Cardiac atrium fibroblast (primary cell): ENCODE measurements around a stretch of chr12.

GRCh38 chr12:130225653-130225951 lies 63.3 kb downstream of the FZD10 start:
- RAMPAGE, long total RNA = no peak

- RAMPAGE, long total RNA = no peak
These were observed 2.3 kb downstream of the PIWIL1 start for GRCh38 chr12:130339965-130340355.

DNA sequence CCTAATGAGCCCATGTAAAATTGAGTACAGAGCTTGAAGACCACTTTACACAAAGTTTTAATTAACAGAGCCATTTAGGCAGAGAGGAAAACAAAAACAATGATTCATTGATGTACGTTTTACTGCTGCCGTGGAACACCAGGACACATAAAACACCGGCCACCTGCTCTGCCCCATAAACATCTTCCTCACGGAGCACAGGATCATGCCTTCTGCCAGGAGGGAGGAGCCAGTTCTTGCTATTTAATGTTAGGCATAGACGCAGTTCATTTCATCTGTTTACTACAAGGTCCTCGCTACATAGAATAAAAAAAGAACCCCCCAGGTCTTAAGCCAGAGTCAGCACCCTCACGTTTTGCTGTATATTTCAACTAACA lies 83.3 kb downstream of the RIMBP2 start:
- RAMPAGE, long total RNA = no peak

- RAMPAGE, long total RNA = no peak
These were observed 82.3 kb downstream of the RIMBP2 start for GRCh38 chr12:130633604-130634332.

DNA sequence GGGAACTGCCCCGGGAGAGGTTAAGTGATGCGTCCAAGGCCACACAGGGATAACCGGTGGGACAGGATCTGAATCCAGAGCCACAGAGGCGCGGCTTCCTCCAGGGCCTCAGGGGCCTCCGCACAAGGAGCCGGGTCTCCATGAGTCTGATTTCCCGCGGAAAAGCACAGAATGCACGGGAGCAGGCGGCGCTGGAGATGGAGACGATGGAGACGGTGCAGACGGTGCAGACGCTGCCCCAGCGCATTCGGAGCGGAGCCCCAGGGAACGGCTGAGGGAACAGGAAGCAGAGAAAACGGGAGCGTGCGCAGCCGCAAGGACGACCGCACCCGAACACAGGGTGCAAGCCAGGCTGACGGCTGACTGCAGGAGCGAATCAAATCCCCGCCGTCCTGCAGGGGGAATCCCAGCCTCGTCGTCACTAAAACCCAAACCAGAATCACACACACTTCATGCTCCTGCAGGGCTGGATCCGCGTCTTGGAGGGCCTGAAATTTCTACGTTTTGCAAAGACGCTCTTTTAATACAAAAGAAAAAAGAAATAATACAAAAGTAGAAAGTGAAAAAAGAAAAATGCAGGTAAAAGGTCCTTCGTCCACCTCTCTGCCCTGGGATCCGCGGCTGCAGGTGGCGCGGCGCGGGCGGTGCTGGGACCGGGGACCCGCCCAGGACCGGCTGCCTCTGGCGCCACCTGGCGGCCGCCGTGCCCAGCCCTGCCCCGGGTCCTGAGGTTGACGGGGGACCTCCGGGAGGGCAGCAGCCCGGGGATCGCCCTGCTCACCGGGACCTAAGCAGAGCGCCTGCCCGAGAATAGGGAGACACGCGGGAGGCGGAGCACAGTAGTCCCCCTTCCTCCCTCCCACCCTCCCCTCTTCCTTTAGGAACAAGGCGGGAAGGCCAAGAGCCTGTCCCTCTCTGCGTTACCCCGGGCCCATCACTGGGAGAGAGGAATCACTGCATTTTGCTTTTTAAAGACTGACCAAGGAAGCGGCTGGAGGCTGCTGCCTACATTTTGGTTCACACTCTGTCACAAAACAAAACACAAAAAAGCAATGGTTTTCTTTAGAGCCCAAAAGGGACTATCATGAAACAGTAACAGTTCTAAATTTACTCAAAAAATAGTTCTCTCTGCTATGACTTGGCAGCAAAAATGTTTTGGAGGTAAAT lies 20.2 kb downstream of the STX2 start:
- RAMPAGE, long total RNA = no peak

- RAMPAGE, long total RNA = no peak
These were observed 17.7 kb downstream of the STX2 start for GRCh38 chr12:130821200-130821948.

DNA sequence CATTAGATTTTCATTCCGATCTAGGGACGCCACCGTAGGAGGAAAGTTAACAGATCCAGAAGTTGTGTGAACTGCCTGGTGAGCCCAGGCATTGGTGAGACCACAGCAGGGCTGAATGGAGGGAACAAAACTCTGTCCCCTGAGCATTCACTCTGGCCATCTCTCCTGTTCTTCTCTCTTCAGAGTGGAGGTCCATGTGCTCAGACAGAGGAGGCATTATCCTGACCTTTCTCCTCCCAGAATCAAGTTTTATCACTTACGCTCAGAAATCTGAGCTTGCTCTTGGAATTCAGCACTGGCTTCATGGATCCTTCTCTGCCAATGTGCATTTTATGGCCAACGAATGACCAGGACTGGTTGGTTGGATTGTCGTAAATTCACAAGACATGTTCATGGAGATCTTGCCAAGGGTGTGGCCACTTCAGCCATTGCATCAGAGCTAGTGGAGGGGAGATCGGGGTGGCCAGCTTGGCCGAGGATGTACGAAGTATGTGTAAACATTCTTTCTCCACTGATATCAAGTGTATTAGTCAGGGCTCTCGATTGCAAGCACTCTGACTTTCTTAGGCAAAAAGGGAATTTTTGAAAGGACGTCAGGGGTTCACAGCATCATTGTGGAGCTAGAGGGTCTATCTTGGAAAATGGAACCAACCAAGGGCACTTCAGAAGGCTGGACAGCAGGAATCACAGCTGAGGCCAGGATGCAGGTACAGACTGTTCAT lies 33.1 kb upstream of the ADGRD1 start:
- RAMPAGE, long total RNA = no peak

- RAMPAGE, long total RNA = no peak
These were observed 25.0 kb downstream of the ADGRD1 start for GRCh38 chr12:130978724-130979157.

DNA sequence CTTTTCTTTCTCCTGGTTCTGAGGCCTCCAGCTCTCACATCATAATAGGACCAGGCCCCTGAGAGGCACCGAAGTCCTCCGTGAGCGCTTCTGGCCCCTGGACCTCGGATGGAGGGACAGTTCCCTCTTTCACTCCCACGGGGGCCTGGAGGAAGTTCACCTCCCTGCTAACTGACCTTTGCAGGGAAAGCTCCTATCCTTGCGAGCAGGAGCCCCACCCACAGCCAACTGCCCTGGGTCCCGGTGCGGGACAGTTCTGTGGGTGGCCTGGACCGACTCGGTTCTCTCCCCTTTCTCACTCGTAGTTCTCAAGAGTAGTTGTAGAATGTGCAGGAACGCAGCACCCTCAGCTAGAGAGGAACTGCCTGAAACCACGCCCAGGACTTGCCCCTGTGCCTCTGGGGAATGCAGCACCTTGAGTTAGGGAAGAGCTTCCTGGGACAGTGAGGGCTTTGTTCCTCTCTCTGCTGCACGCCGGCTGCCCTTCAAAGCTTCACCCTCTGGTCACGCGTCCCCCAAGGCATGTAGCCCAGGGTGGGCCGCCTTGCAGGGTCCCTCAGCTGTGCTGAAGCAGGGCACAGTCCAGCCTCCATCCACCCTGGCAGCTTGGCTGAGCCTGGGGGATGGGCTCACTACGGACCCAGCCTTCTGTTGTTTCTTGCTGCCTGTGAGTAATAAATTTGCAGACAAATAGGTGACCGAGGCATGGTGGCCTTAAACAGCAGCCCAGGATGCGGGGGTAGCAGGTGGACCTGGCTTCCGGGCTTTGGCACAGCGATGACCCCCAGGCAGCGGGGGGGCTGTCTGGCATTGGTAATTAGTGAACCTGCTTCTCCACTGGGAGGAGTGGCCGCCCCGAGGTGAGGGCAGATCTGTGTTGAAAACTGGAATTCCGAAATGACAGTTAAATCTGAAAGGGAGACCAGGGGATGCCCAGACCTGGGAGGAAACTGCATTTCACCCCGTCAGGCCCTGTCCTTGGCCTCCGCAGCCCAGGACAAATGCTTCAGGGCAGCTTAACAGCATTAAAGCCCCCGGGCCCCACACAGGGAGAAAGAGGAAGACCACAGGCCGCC lies 264.7 kb downstream of the ADGRD1 start:
- RAMPAGE, long total RNA = no peak

GRCh38 chr12:131536600-131536917 lies 174.3 kb upstream of the SFSWAP start:
- RAMPAGE, long total RNA = no peak

GRCh38 chr12:131667077-131667557 lies 43.8 kb upstream of the SFSWAP start:
- RAMPAGE, long total RNA = no peak

DNA sequence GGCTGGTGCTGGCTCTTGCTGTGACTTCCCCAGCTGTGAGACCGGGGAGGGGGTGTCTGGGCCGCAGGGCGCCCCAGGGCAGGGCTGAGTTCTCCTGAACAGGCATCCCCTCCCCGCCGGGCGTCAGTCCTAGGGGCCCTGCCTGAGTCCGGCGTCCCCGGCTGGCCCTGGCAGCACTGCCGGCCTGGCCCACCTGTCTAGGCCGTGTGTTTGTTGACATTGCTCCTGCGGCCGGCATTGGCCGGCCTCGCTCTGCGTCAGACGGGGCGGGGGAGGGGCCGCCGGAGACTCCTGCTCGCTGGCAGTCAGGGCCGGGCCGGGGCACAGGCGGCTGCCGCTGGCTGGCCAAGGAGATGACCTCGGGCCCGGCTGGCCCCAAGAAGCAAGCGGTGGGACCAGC lies 1.5 kb downstream of the ULK1 start:
- RAMPAGE, long total RNA = no peak

GRCh38 chr12:131924523-131924902 lies 4.6 kb upstream of the PUS1 start:
- RAMPAGE, long total RNA = no peak

DNA sequence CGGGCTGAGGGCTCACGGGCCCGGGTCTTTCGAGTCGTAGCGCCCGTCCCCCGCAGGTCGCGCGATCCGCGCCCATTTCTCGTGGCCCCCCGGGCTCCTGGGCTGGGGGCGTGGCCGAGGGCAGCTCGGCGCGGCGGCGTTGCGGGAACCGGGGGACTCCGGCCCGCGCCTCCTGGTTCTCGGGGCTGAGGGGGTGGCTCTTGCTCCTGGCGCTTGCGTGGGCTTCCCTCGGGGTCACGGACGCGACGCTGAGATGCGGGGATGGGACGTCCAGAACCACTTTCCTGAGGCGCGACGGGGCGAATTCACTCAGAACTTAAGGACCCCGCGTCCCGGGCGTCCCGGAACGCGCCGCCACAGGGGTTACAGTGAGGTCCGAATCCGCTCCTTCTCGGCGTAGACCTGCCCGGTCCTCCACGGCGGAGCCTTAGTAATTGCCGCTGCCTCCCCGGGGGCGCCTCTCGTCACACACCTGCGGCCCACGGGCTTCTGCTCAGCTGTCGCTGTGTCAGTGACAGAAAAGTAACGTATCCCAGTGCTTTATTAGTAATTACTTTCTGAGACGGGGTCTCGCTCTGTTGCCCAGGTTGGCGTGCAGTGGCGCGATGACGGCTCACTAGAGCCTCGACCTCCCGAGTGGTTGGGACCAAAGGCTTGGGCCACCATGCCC lies 606 bp downstream of the EP400 start:
- RAMPAGE, long total RNA = no peak

- RAMPAGE, long total RNA = no peak
These were observed 85.4 kb downstream of the EP400 start for GRCh38 chr12:132034928-132035705.

- RAMPAGE, long total RNA = no peak
These were observed 76.7 kb downstream of the DDX51 start for GRCh38 chr12:132067274-132067996.

DNA sequence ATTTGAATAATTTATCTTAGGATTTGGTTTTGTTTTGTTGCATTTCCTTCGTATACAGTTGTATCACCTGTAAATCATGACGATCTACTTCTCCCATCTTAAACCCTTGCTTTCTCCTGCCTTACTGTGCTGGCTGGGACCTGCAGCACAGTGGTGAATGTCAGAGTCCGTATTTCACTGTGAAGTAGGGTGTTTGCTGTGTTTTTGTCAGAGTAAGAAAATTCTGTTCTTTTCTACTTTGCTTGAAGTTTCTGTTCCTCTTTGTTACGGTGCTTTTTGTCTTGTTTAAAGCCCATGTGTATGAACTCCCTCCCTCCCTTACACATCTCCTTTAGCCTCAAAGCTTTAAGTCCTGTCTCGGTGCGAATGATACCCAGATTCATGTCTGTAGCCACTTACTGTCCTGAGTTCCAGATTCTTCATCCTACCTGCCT lies 73.2 kb downstream of the DDX51 start:
- RAMPAGE, long total RNA = no peak

DNA sequence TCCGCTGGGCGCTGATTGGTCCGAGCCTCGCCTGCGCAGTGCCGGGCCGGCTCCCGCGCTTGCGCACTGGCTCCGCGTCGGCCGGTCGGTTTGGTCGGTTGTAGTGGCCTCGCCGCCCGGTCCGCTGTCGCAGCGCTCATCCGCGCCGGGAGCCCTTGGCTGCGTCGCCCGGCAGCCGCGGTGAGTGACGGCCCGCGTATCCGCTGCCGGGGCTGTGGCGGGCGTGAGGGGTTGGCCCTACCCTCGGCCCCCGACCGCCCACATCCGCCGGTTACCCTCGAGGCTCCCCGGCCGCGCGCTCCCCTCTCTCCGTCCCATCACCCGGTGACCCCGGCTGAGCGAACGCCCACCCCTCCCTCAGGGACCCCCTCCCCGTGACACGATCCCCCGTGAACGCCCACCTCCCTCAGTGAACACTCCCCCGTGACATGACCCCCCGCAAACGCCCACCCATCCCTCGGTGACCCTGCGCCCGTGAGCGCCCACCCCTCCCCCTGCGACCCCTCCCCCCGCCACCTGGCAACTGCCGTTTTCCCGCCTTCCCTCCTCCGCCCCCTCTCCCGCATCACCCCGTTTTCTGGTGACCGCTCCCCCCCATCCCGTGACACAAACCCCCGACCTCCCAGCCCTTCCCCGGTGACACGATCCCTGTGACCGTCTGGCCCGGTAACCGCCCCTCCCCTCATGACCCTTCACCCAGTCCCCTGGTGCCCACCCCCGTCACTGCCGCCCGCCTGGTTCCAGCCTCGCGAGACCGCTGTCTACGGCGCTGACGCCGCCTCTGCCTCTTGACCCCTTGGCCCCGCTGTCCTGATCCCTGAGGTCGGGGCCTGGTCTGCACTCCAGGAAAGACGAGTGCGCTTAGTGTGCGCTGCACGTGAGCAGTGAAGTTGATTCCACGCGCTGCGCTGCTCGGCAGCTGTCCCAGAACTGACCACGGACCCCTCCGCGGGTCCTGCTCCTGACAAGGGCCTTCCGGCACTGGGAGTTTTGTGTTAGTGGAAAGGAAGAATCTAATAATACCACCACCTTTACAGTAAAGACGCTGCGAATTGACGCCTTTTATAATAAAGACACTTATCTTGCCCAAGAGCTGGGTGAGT lies 59.5 kb downstream of the DDX51 start:
- RAMPAGE, long total RNA = no peak

- RAMPAGE, long total RNA = no peak
These were observed 741 bp downstream of the DDX51 start for GRCh38 chr12:132142966-132144190.

GRCh38 chr12:132437173-132437475 lies 52.8 kb upstream of the FBRSL1 start:
- RAMPAGE, long total RNA = no peak